HT-29 (cell line): ENCODE measurements around a stretch of chr18.

DNA sequence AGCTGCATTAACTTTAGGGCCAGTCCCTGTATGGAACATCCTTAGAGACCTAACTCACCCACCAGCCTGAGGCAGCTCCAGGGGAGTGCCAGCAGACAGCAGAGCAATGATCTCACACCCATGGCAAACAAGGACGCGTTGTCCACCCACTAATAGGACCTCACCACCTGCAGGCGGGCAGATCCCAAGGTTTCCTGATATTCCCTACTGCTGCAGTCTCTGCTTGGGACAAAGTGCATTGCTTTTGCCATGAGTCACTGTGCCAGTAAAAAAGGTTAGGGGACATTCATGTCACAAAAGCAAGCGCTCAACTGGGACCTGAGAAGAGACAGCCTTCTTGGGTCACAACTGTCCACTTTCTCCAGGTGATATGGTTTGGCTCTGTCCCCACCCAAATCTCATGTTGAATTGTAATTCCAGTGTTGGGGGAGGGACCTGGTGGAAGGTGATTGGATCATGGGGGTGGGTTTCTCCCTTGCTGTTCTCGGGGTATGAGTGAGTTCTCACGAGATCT is 160.1 kb downstream of the MIB1 start:
- RAMPAGE, long total RNA = no peak

GRCh38 chr18:21997827-21998098 is 171.6 kb upstream of the GATA6 start:
- RAMPAGE, long total RNA = no peak

- RAMPAGE, long total RNA = no peak
Observed at GRCh38 chr18:22026697-22027188, 142.6 kb upstream of the GATA6 start.

- RAMPAGE, long total RNA = no peak
Observed at GRCh38 chr18:22032748-22033090, 136.7 kb upstream of the GATA6 start.

DNA sequence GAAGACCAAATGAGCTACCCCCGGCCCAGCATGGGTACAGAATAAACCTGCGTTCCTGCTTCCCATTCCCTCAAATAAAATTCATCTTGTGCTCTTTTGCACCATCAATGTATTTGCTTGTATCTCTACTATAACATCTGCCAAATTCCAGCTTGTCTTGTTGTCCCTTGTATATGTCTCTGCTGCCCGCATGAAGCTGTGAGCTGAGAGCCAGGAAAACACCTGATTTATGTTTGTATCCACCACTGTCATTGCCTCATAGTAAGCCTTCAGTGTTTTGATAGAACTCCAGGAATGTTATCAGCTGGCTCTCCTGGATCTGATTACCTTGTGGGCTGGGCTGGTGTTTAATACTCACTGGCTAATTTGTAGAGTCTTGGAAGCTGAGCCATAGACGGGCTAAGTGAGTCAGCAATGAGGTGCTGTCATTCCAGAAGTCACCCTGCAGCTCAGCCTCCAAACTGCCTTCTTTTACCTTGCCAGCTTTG is 62.9 kb upstream of the GATA6 start:
- RAMPAGE, long total RNA = no peak

DNA sequence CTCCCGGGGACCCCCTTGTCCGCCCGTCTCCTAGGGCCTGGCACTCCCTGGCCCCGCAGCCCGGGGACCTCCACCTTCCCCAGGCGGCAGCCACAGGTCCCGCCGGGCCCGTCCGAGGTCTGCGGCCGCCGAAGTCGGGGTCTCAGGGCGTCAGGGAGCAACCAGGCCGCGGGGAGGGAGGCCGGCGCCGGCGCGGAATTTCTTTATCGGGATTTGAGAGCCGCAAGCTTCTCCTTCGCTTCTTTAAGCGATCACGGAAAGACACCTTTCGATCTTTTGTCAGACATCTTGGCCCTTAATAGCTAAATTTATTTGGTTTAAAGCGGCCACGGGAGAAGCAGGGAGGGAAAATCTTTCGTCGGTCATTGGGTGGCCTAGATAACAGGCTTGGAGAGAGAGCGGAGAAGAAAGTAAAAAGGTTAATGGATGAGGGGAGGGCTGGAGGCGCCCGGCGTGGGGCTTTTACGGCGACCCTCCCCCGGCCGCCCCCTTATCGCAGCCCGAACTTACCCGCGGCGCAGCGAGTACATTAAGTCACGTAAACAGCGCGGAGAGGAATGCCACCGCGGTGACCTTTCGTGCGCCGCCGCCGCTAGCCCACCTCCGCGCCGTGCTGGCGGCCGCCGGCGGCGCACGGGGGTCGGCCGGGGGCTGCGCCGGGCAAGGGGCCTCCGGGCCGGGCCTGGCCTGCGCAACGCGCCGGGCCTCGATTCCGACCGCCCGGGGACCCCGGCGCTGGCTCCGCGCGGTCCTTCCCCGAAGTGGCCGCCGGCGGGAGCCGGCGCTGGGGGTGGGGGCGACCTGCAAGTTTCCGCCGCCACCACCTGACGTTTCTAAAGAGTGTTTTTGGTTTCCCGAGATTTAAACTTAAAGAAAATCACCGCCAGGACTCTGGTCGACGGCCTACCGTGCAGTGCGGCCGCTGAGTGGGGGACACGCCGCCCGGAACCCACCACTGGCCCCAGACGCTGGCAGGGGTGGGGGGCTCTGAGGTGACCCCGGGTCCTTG is 4.1 kb upstream of the GATA6 start:
- RAMPAGE, long total RNA = no peak

- RAMPAGE, long total RNA = no peak
Observed at GRCh38 chr18:22186247-22186626, 16.8 kb downstream of the GATA6 start.

DNA sequence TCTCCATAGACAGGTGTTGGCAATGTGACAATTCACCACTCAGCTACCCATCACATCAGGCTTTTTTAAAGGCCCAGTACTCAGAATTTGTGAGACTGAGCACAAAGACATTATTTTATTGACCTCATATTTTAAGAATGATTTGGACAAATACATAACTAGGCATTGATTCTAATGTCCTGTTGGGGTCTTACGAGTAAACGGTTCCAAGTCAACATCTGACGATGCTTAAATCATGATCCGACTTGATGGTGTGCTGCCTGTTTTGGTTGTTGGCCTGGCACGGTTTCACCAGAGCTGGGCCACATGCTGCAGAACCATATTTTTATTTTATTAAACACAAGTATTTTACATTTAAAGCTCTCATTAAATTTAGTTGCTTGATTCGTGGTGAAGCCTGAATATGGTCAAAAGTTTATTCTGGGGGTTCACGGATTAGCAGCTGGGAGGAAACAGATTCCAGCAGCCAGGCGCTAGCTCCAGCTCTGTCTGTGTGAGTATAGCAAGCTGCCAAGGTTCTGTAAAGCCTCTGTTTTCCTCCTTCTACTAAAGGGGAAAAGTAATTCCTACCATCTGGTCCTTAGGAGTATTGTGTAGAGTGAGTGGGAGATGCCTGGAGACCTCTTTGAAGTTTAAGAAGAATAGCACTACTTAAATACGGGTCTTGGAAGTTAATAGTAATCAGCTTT is 22.4 kb downstream of the GATA6 start:
- RAMPAGE, long total RNA = no peak

- RAMPAGE, long total RNA = no peak
Observed at GRCh38 chr18:22192919-22193898, 23.8 kb downstream of the GATA6 start.

DNA sequence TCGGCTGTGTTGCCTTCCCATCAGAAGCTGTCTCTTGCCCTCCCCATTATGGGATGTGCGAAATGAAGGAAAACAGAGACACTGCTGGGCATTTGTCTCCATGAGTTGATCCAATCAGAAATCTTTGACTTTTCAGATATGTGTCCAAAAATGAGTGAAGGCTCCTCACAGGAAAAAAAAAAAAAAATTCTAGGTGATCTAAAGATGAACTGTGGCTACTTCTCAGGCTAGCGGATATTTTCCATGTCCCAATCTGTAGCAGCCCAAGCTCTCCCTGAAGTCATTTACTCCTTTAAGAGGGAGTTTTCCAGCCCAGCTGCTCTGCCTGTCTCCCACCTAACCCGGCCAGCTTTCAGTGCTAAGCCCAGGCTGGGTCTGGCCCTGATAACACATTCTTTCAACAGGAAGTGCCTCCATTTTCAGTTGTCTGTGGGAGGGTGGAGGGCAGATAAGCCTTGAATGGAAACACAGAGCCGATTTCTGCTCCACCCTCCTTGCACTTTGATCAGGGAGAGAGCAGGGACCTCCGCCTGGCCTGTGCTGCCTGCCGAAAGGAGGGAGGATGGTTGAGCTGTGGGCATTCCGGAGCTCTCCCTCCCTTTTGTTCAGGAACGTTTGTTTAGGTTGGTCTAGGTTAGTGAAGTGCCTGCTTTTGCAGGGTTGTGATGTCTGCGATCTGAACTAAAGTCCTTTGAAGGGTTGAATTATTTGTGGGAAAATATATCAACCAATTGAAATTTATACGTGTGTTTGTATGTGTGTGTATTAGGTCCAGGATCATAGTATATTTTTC is 24.7 kb downstream of the GATA6 start:
- RAMPAGE, long total RNA = no peak

DNA sequence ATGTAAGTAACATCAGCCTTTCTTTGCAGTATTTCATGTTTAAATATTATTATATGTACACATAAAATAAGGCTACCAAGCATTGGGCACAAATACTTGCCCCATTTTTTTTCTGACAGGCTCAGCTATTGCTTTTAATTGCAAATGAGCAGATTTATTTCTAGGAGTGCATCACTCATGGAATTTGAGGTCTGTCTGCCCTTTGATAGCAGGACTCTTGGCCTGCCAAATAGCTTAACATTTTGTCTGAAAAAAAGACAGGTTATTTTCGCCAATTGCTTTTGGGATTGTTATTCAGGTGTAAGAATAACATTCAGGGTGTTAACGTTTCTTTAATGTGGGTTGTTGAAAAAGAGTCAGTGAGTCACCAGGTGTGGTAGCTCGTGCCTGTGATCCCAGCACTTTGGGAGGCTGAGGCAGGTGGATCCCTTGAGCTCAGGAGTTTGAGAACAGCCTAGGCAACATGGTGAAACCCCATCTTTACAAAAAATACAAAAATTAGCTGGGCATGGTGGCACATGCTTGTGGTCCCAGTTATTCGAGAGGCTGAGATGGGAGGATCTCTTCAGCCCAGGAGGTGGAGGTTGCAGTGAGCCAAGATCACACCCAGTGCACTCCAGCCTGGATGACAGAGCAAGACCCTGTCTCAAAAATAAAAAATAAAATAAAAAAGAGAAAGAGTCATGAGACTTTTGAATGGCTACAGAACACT is 26.9 kb downstream of the GATA6 start:
- RAMPAGE, long total RNA = no peak

GRCh38 chr18:22241395-22242548 is 72.4 kb downstream of the GATA6 start:
- RAMPAGE, long total RNA = no peak

DNA sequence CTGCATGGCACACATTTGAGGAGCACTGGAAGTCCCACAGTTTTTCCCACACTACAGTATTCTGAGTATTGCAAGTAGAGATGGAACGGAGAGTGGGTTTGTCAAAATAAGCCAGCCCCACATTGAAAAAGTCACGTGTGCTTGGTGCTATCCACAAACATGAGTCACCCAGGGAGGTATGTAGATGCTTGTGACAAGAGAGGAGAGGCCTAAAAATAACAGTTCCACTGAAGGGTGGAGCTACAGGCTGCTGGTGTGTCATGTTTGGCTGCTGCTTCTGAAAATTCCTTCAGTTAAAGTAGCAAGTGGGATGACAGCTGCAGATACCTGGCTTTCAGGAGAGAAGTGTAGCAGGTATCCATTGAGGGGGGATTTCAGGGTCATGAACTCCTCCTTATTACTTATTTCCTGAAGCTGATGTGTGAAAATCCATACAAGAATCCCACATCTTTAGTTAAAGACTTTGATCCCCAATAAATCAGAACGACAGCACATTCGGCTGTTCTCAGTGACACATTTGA is 48.4 kb upstream of the CTAGE1 start:
- RAMPAGE, long total RNA = no peak

DNA sequence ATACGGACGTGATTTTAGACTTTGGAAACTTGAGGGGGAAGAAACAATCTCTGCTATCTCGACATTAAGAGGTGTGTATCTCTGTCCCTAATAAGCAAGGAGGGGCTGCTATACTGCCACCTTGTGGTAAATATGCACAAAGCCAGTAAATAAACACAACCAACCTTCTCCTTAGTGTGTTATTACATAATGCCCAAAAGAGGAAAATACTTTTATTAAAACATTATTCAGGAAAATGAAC is 228.8 kb upstream of the RBBP8 start:
- RAMPAGE, long total RNA = no peak

GRCh38 chr18:22839323-22839653 is 93.8 kb upstream of the RBBP8 start:
- RAMPAGE, long total RNA = no peak

GRCh38 chr18:22914654-22914987 is 18.5 kb upstream of the RBBP8 start:
- RAMPAGE, long total RNA = no peak

GRCh38 chr18:23106528-23107114 is 28.7 kb upstream of the CABLES1 start:
- RAMPAGE, long total RNA = no peak

GRCh38 chr18:23258299-23258673 is 123.0 kb downstream of the CABLES1 start:
- RAMPAGE, long total RNA = no peak

DNA sequence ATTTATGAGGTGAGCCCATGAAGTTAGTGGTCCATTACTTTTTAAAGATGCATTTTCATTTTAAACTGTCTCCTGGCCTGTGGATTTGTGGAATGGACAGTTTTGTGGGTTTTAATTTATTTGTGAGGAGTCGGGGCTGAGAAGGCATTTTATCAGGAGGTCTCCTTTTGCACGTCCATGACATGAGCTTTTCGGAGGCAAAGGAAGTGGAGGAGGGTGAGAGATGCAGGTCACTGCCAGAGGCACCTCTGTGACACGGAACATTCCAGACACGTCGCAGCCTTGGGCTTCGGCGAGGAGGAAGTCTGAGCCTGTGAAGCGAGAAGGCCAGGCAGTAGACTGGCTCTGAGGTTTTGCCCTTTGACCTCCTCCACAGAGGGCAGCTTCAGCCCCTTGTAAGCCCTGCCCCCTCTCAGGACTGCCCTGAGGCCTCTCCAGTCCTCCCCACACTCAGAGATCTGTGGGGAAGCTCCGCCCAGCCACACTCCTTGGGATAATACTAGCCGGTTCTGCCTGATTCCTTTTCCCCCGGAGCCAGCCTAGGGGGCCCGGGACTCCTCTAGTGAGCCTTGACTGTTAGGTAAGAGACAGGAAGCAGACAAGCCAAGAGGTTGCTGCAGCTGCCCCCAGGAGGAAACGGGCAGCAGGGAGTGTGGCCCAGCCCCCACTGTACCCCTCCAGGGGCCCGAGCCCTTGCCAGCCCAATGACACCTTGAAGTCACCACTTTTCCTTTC is 124.3 kb downstream of the CABLES1 start:
- RAMPAGE, long total RNA = no peak

- RAMPAGE, long total RNA = no peak
Observed at GRCh38 chr18:23330795-23331759, 106.7 kb downstream of the TMEM241 start.